GM19240 (cell line): ENCODE measurements around the gene SLX4IP.

DNA sequence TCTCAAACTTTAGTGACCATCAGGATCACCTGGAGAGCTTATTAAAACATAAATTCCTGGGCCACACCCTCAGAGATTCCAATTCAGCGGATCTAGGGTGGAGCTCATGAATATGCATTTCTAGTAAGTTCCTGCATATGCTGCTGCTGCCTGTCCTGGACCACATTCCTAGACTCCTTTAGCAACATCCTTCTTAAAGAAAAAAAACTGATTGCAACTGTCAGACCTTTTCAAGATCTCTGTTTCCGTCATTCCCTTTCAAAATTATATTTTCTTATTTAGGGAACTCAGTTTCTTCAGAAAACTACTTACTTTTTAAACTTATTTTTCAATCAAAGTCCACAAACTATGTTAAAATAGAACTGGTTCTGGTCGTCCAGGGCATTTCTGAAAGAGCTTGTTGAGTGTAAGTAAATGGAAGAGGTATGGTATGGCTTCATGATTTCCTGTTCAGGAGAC lies 31.3 kb downstream of the SNAP25 start:
- RRBS = no CpG with 5 or more reads among the region's 3 CpGs

DNA sequence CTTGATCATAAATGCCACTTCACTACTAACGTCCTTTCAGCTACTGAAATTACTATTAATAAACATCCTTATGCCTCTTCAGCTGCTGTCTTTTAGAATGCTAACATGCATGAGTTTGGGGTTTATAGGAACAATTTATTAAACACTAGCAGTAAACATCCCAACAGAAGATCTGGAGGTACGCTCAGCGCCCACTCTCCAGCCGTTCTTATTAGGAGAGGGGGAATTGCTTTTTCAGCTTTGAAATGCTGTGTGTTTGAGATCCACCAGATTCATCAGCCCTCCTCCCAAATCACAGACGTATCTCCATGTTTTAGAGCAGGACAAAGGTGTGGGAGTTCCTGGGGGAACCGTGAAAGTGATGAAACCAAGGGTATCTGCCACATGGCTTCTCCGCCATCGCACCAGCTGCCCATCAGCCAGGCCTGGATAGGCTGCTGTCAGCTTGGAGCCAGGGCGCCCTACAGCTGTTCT lies 52.6 kb downstream of the SNAP25 start:
- RRBS = no CpG with 5 or more reads among the region's 9 CpGs

GRCh38 chr20:10434913-10435662 lies at the start of gene SLX4IP:
SLX4IP (plus strand) TSS chr20:10435305.
- RRBS = no CpG with 5 or more reads among the region's 28 CpGs

DNA sequence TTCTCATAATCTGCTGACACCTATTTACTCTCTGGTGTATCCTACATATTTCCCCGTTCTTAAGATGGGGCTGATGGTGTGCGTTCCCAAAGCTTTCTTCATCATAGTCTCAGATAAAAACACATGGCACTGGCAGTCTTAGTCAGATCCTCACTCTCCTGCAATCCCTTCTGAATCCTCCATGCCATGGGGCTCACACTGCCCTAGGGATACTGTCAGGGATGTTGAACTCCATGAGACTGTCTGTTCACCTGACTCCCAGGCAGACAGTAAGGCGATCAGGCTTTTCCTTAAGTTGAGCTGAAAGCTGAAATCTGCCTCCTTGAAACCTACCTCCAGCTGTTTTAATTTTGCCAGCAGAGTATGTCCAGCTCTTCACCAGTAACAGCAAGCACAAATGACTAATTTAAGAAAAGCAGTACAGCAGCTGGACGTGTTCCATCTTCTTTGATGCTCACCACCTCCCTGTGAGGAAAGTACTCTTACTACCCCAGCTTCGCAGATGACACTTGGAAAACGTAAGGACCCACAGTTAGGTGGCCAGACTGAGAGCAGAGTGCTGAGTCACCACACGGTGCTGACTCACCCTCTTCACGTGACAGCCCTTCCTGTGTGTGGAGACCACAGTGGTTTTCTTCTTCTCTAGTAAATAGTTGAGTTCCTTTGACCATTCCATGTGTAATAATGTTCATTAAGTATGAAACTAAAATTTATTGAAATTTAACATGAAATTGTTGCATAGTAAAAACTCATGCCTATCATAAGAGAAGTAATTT lies 76.3 kb downstream of the SLX4IP start:
- RRBS = no CpG with 5 or more reads among the region's 8 CpGs

DNA sequence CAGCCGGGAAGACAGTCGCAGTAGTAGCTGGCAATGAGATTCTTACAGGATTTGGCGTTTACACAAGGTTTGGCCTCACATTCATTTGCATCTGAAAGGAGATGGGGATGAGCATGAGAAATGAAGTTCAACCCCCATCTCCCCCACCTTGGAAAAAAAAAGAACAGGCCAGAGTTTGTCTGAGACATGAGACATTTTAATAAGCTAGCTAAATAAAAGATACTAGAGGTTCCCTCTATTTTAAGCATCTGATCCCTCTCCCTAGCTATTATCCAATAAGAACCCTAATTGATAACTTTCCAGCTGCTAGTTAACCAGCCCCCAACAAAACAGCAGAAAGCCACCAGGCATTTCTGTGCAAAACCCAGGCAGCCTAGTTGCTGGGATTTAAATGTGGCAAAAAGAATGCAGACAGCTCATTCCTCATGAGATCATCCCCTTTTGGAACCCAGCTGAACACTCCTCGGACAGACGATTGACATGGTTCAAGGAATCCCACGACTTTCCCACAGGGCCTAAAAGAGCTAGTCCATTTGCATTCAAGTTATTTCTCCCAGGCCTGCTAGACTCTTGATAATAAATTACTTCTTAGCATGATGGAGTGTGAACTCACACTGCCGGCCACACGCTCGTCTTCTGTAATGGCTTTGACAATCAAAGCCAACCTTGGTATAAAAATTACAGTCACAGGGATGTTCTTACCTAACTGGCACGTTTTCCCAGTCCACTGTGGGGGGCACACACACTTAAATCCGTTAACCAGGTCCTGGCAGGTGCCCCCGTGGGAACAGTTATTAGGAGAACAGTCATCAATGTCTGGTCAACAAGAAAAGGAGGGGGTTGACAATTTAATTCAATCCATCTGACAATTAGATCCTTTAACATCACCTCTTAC lies 24.0 kb downstream of the JAG1 start:
- RRBS = no CpG with 5 or more reads among the region's 12 CpGs

- RRBS = no CpG with 5 or more reads among the region's 14 CpGs
These were observed 32.0 kb upstream of the JAG1 start for GRCh38 chr20:10705720-10706312.

DNA sequence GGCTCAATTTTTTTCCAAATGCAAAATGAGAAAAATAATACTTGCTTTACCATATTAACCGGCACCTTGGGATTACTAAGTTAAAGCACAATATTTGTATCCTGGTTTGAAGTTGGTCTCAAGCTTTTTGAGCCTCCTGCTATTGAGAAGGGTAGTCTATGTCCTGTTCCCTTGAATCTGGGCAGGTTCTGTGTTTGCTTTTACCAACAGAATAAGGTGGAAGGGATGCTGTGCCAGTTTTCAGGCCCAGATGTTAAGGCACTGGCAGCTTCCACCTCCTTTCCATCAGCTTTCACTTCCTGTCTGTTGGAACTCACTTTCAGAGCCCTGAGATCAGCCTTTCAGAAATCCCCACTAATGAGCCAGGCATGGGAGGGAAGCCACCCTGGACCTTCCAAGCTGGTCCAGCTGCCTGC lies 555.7 kb upstream of the JAG1 start:
- RRBS = no CpG with 5 or more reads among the region's 1 CpG

- RRBS = no CpG with 5 or more reads among the region's 4 CpGs
These were observed 162.3 kb upstream of the BTBD3 start for GRCh38 chr20:11755297-11755788.

- RRBS = no CpG with 5 or more reads among the region's 9 CpGs
These were observed 1.9 kb downstream of the BTBD3 start for GRCh38 chr20:11919511-11920020.

DNA sequence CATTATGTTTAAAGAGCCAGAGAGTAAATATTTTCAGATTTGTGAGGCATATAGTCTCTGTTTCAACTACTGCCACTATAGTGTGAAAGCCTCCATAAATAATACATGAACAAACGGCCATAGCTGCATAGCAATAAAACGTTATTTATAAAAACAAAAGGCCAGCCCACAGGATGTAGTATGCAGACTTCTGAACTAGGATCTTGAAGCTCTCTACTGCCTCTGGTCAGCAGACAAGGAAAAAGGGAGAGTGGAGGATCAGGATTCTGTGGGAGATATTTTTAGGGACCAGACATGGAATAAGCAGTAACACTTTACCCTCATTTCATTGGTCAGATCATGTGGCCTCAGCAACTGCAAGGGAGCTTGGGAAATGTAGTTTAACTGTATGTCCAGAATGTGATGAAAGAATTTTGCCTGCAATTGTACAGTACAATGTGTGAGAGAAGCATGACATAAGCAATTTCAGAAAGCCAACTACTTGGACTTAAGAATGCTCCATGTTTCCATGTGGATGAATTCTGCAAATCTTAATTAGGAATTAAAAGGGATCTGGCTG lies 414.1 kb upstream of the SPTLC3 start:
- RRBS = no CpG with 5 or more reads among the region's 2 CpGs

DNA sequence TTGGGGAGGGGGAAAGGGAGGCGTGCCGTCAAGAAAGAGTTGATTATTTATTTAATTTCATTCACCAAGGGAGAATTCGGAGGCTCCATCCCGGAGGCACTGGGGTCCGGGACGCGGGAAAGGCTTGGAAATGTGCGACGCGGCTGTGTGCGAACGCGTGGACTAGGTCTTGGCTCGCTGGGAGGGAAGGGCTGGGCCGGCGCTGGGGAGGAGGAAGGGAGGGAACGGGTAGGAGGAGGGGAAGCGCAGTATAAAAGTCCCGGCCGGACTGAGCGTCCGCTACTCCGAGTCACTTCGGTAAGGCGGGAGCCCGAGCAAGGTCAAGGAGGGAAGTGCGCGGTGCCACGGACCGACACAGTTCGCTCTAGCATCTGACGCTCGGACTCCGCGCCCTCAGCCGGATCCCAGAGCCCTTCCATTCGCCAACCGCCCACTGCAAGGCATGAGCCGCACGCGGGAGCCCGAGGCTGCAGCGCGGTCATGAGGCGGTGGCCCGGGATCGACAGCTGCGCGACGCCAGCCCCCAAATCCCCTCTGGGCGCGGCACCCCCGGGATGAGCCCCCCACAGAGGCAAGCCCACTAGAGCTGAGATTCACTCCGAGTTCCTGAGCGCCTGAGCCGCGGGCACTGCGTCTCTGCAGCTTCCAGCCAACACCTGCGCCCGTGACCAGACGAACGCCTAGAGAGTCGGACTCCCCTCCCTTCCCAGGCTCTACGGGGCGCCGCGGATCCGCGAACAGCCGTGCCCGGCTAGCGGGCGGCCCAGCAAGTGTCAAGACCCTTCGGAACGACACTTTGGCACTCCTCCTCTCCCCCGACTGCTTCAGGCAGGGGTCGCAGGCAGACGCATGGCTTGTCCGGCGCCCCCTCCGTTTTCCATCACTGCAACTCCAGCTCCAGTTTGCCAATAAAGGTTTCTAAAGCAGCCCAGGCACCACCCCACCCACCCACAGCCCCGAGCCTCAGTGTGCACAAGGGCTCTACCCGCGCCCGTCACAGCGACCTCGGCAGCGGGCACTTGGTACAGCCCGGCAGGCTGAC lies 806 bp upstream of the ISM1 start:
- RRBS = 7% methylated on average over 33 of the region's 89 CpGs

DNA sequence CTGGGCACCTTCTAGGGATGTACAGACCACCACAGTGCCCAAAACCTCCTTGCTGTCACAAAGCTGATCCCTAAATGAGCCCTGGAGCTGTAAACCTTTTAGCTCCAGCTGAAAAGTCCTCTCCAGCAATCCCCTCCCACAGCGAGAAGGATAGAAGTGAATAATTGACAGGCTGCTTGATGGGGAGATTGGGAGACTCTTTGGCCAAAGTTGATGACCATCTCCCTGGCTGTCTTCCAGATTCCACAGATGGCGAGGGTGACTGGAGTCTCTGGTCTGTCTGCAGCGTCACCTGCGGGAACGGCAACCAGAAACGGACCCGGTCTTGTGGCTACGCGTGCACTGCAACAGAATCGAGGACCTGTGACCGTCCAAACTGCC lies 67.2 kb downstream of the ISM1 start:
- RRBS = no CpG with 5 or more reads among the region's 11 CpGs

- RRBS = no CpG with 5 or more reads among the region's 3 CpGs
These were observed 146.8 kb downstream of the TASP1 start for GRCh38 chr20:13491763-13492574.

- RRBS = no CpG with 5 or more reads among the region's 6 CpGs
These were observed 25.0 kb downstream of the ESF1 start for GRCh38 chr20:13759514-13760272.

DNA sequence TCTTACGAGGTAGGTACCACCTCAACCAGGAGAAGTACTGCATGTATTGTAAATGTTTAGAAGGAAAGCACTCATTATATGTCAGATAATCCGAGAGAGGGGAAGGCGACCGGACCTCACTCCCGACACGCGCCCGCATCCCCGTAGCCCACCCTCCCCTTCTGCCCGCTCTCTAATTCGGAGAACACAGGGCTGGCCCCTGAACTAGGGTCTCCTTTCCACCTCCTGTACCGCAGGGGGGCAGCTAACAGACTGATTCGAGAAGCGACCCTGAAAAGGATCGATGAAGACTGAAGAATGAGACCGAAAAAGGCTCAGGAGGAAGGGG lies 325 bp downstream of the ESF1 start:
- RRBS = no CpG with 5 or more reads among the region's 16 CpGs

DNA sequence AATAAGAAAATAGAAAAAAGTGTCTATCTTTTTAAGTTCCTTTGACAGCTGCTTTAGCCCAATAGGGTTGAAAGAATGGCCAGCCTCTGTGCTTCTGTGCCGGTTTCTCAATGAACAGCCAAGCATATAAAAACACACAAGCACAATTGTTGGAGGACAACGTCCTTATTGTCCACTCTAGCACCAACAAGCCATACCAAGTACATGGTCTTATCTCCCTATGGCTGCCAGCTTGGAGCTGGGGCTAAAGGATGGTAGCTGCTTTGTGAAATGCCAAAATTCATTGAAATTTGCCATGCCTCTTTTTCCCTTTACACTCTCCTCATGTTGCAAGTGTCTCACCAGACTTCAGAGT lies 50.0 kb upstream of the FLRT3 start:
- RRBS = no CpG with 5 or more reads among the region's 2 CpGs

GRCh38 chr20:15070371-15070894 lies 733.0 kb upstream of the FLRT3 start:
- RRBS = no CpG with 5 or more reads among the region's 3 CpGs

- RRBS = 12% methylated on average over 18 of the region's 27 CpGs
These were observed 1.8 kb downstream of the PCSK2 start for GRCh38 chr20:17228554-17229068.